M059J (cell line): Measurements from ENCODE around the genes CLEC4F and NAGK.

DNA sequence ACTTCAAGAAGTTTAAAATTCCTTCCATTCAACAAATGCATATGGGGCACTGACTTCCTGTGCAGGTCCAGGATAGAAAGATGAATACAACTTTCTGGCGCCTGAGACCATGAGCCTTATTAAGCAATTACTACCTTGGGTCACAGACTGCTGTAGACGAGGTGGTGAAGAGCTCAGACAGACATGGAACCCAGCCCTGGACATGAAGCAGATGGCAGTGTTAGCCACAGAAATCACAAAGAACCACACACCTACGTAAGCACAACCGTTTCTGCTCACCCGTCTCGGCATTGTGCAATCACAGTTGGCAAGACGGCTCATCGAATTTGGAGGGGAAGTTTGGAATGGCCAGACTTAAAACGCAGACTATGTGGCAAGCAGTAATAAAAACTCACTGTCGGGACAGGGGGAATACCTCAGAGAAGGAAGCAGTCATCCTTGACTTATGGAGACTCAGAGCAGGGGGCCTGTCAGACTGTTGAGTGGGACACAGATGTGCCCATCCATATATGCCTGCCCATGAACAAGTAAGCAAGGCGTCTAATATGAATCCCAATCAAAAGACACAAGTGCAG is 24.3 kb upstream of the ASPRV1 start:
- RAMPAGE, long total RNA: no peak

GRCh38 chr2:70070713-70071134 is 16.6 kb upstream of the PCBP1 start:
- RAMPAGE, long total RNA: no peak

DNA sequence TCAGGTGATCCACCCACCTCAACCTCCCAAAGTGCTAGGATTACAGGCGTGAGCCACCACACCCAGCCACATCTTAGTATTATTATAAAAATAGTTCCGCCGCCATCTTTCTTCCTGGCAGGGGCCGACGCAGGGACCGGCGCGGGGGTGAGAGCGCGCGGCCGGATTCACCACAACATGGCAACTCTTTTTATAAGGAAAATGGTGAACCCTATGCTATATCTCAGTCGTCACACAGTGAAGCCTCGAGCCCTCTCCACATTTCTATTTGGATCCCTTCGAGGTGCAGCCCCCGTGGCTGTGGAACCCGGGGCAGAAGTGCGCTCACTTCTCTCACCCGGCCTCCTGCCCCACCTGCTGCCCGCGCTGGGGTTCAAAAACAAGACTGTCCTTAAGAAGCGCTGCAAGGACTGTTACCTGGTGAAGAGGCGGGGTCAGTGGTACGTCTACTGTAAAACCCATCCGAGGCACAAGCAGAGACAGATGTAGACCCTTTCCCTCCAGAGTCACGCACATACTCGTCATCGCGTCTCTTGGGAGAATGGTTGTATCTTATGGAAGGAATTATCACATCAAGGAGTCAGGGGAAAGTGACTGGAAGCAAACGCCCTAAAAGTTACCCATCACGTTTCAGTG is 15.2 kb downstream of the PCBP1 start:
- RAMPAGE, long total RNA: no peak

- RAMPAGE, long total RNA: no peak
Observed at GRCh38 chr2:70188414-70188991, 2.3 kb downstream of the C2orf42 start.

DNA sequence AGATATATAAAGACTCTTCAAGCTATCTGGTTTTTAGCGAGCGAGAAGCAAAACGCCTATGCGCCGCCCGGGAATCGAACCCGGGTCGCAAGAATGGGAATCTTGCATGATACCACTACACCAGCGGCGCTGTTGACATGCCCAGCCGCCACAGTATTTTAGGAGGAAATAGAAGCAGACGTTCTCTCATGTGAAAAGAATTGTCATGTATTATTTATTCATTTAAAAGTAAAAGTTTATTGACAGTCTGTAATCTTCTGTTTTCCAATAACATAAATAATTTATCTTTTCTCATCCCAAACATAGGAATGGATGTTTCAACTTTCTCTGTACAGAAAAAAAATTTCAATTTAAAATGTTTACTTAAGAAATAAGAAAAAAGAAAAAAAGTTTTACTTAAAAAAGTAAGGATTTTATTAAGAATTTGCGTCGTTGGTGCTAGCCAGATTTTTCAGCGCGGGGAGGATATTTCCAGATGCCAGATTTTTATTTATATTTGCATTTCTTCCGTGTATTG is 562 bp upstream of the TIA1 start:
- RAMPAGE, long total RNA: no peak

DNA sequence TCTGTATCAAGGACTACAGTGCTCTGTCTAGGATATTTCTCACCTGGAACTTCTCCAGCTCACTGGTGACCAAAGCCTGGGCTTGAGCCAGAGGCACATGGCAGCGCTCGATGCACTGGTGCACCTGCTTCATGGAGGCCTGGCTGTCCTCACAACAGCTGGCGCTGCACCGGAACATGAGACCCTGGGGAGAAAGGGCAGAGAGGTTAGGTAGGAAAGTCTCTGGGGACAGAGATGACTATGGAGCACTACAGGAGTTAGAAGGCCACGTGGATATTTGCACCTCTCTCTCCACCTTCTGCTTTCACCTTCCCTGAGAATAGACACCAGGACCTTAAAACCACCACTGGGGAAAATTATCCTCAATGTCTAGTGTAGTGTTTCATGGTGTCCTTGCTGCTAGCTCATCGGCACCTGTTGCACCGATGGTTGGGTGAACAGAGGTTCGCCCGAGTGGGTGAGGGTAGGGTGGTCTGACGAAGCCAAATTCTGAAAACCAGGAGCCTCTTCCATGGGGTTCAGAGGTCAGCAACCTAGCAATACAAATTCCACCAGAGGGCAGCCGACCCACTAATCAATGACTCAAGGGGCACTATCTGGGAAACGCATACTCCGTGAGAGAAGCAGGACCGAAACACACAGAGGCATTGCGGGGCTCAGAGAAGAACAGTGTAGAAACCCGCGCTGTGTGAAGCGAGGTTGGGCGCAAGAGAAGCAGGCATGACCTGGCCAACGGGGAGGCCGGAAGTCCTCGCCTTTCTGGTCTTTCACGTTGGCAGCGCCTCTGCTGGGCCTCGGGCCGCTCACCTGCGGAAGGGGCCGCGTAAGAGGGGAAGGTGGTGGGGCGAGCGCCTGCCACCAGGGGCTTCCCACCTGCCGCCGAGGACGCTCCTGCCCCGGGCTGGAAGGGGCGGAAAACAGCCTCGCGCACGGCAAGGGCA is 800 bp downstream of the FAM136A start:
- RAMPAGE, long total RNA: no peak

- RAMPAGE, long total RNA: no peak
Observed at GRCh38 chr2:70528830-70529270, 24.8 kb downstream of the TGFA start.

GRCh38 chr2:70820338-70820872 is at the start of gene CLEC4F:
Gene CLEC4F, minus strand, starts transcription at chr2:70820599.
- RAMPAGE, long total RNA: no peak

DNA sequence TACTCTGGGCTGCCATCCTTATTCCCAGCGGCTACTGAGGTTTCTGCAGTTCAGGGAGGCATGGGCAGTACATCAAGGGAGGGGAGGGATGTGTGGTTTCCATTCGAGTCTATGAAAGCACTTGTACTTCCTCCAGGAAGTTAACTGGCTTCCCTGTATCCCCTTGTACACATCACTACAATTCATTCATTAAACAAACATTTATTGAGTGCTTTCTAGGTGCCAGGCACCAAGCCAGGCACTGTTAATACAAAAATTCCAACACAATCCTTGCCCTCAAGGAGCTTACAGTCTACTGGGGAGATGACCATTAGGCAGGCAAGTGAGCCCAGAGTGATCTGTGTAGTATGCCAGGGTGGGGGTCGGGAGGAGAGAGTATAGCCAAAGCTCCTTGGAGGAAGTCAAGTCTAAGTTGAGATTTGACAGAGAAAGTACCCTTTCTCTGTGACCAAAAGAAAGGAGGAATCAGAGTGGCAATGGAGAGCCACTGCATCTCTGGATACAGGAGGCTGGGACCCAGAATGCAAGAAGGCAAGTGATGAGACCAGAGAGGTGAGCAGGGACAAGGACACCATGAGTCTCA is 7.4 kb downstream of the ANKRD53 start:
- RAMPAGE, long total RNA: no peak

DNA sequence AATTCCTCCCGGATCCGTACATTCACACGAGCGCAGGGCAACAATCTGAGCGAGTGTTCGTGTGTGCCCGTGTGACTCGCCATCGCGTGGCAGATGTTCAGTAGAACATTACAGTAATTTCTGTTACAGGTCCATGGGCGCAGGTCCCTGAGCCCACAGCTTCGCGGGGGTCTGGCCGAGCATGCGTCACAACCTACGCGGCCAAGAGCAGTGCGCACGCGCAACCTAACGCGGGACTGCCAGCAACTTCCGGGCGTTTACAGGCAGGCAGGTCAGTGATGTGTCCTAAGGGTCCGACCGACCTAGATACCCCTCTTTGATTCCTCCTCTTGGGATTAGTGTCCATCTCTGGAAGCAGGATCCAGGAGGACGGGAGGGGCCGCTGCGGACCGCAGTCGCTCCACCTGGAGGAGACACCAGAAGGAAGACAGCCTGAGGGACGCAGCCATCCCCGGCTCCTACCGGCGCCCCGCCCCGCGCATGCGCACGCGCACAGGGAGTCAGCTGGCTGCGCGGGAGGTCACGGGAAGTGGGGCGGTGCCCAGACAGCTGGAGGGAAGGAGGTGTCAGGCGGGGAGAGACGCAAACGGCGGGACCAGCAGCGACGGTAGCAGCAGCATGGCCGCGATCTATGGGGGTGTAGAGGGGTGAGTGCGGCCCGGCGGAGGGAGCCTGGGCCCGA is at the start of gene NAGK:
Gene NAGK (plus strand): TSS at position 583 of the 682 bp plus-strand sequence.
- RAMPAGE, long total RNA: no peak

DNA sequence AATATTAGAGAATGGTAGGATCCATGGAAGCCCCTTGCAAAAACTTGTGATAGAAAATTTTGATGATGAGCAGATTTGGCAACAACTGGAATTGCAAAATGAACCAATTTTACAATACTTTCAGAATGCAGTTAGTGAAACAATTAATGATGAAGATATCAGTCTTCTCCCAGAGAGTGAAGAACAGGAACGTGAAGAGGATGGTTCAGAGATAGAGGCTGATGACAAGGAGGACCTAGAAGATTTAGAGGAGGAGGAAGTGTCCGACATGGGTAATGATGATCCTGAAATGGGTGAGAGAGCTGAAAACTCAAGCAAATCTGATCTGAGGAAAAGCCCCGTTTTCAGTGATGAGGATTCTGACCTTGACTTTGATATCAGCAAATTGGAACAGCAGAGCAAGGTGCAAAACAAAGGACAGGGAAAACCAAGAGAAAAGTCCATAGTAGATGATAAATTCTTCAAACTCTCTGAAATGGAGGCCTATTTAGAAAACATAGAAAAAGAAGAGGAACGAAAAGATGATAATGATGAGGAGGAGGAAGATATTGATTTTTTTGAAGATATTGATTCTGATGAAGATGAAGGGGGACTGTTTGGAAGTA is 2.6 kb downstream of the MPHOSPH10 start:
- RAMPAGE, long total RNA: no peak

DNA sequence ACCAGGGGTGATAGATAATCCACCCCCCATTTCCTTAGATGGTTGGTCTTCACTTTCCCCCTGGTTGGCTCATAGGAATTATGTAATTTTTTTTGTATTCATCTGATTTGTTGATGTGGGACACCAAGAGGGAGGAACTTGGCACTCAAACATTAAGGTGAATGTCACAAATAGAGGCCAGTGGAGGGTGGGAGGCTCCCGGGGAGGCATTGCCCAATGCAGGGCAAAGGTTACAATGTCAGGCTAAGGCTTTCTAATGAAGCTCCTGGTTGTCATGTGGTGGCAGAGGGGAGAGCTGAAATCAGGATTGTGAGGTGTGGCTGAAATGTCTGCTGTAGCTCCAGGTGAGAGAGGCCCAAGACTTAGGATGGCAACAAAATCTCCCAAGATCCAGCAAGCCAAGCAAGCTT is 42.7 kb downstream of the MPHOSPH10 start:
- RAMPAGE, long total RNA: no peak

- RAMPAGE, long total RNA: no peak
Observed at GRCh38 chr2:71224458-71224757, 2.5 kb downstream of the PAIP2B start.

GRCh38 chr2:71452568-71453139 is 13.8 kb upstream of the DYSF start:
- RAMPAGE, long total RNA: no peak

GRCh38 chr2:71454304-71455112 is 12.0 kb upstream of the DYSF start:
- RAMPAGE, long total RNA: no peak

DNA sequence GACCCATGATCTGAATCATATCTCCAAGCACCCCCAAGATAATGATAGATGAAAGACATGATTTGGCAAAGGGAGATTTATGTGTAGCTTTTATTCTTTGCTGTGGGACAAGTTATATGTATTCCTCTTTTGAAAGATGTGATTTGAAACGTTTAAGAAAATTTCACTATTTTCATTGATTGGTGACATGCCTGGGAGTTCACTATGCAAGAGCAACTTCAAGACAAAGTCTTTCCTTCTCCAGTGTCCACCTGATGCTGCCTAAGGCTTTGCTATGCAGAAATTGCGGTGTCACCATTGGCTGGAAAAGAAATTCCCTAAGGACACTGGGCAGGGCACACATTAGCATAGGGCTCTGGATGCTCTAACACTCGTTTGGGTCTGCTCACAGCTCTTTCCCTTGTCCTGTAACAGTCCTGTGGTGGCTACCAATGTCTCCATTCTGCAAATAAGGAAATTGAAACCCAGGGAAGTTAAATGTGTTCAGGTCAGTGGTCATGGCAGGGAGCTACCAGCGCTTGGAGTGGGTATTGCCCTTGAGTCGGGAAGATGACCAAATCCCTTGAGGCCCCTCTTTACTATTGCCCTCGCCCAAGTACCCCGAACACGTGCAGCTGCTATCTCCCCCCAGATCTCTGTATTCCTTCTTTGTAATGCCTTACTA is 1.6 kb downstream of the DYSF start:
- RAMPAGE, long total RNA: no peak

DNA sequence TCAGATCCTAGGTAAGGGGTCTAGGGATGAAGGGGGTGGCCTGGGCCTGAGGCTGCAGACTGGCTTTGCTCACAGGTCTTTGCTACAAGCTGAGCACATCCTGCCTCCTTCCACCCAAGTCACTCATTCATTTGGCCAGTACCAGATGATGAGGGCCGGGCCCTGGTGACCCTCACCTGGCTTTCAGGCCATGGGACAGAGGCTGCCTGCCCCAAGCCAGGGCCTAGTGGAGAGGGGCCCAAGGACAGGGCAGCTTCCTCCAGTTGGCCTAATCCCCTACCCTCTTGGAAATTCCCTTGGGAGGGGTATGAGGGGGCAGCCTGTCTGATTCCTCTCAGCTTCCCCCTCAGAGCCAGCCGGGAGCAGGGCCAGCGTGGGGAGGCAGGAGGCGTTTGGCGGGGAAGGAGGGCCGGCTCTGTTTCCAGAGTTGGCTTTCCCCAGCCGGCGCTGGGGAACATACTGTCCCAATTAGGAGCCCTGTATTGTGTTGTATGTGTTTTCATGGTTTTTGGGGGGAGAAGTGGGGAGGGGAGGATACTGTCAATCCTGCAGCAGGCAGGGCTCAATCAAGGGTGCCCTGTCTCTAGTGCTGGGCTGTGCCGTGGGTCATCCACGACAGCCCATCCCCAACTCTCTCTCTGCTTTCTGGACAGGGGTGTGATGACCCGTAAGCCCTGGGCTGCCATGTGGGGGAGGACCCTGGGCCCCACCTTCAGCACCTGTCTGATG is 219.0 kb downstream of the DYSF start:
- RAMPAGE, long total RNA: no peak

GRCh38 chr2:71742825-71743192 is 276.3 kb downstream of the DYSF start:
- RAMPAGE, long total RNA: no peak

DNA sequence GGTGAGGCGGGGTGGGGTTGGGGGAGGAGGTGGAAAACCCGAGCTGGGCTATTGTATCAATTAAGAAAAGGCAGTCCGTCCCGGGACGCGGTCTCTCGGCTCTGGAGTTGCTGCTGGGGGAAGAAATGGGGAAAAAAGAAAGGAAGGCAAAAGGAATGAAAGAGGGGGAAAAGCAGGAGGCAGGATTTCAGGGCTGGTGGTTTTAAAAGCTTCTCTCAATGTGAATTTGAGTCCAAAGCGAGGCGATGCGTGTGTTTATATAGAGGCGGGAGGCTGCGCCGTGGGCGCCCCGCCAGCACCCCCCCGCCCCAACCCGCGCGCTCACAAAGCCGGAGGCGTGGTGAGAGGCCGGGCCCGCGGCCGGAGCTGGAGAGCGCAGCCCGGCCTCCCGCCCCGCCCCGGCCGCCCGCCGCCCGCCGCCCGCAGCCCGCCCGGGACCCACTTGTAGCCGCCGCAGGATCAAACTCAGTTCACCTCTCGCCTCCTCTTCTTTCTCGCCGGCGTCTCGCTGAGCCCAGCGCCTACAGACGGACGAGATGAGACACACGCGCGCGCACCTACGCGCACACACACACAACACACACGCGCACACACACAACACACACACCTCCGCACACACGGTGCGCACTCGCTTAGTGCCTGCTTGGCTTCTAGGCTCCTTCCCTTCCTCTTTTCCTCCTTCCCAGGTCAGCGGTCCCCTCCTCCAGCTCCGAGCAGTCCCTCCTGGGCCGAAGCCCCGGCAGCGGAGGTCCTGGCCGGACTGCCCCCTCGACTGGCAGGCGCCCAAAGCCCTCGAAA is 1.2 kb upstream of the CYP26B1 start:
- RAMPAGE, long total RNA: no peak

DNA sequence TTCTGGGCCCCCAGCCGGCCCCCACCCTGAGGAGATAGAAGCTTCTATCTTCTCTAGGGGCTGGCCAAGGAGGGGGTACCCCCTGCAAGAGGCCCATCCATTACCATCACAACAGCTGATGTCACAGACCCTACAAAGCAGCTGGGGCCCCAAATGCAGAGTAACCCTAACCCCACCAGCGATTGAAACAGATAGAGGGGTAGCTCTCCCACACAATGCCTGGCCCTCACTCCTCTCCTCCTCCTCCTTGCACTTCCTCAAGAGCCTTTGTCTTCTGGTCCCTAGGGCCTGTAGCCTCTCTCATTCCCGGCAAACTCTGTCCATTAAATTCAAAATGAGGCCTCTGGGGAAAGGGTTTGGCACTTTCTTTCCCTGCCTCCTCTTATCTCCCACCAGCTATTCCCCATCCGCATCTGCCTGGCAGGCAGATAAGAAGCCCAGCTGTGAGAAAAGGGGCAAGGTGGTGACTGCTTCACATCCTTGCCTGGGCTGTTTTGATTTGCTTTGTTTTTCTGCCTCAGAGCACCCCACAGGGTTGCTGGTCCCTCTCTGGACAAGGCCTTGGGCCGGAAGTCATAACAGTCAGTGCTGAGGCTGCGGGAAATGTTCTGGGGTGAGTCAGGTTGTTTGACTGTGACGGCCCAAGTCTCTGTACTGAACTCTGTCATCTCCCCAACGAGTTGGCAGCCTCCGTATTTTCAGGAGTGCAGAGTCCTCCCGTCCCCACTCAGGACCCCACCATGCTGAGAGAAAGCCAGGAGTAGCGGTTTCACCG is 26.1 kb upstream of the CYP26B1 start:
- RAMPAGE, long total RNA: no peak